ENCODE measurements around a stretch of chr7.

GRCh38 chr7:35633410-35633983 lies 61.4 kb downstream of the HERPUD2 start:
- RRBS, result no CpG with 5 or more reads among the region's 4 CpGs

DNA sequence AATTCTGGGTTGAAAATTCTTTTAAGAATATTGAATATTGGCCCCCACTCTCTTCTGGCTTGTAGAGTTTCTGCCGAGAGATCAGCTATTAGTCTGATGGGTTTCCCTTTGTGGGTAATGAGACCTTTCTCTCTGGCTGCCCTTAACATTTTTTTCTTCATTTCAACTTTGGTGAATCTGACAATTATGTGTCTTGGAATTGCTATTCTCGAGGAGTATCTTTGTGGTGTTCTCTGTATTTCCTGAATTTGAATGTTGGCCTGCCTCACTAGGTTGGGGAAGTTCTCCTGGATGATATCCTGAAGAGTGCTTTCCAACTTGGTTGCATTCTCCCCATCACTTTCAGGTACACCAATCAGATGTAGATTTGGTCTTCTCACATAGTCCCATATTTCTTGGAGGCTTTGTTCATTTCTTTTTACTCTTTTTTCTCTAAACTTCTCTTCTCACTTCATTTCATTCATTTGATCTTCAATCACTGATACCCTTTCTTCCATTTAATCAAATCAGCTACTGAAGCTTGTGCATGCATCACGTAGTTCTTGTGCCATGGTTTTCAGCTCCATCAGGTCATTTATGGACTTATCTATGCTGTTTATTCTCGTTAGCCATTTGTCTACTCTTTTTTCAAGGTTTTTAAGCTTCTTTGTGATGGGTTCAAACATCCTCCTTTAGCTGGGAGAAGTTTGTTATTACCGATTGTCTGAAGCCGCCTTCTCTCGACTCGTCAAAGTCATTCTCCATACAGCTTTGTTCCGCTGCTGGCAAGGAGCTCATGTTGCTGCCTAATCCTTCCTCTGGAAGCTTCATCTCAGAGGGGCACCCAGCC lies 30.5 kb downstream of the HERPUD2 start:
- RRBS, result no CpG with 5 or more reads among the region's 9 CpGs

DNA sequence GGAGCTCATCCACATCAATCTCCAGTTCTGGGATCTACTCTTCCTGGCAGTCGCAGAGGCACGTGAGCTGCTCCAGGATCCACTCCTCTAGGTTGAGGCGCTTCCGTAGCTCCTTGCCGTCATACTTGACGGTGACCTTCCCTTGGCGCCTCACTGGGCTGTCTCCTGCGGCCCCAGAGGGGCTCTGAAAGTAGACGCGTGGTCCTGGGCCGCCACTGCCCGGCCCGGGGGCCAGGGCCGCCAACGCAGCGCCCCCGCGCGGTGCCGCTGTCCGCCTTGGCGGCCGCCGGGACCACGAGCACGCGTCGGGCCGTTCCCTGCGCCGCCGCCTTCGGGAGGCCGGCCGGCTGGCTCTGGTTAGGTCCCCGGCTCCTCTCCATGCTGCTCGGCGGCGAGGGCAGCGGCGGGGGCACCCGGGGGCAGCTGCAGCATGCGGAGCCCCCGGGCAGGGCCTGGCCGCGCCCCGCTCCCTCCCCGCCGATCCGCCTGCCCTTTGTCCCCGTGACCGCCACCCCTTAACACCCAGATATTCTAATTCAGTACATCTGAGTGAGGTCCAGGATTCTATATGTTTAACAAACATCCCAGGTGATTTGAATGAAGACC lies 170.5 kb downstream of the SEPTIN7 start:
- RRBS, result 16% methylated on average over 22 of the region's 52 CpGs

DNA sequence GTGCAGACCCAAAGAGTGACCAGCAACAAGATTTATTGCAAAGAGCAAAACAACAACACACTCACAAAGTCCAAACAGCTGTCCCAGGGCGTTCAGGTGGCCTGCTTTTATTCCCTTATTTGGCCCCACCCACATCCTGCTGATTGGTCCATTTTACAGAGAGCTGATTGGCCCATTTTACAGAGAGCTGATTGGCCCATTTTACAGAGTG lies 87.4 kb upstream of the EEPD1 start:
- RRBS, result no CpG with 5 or more reads among the region's 1 CpG

- RRBS, result 3% methylated on average over 3 of the region's 17 CpGs
Observed at GRCh38 chr7:36153706-36154102, 650 bp downstream of the EEPD1 start.

GRCh38 chr7:36207644-36208443 lies 54.8 kb downstream of the EEPD1 start:
- RRBS, result no CpG with 5 or more reads among the region's 6 CpGs

- RRBS, result no CpG with 5 or more reads among the region's 11 CpGs
Observed at GRCh38 chr7:36258410-36258895, 105.4 kb downstream of the EEPD1 start.

- RRBS, result no CpG with 5 or more reads among the region's 7 CpGs
Observed at GRCh38 chr7:36283590-36284068, 83.4 kb downstream of the MATCAP2 start.

GRCh38 chr7:36405971-36406770 lies 16.5 kb downstream of the ANLN start:
- RRBS, result no CpG with 5 or more reads among the region's 10 CpGs

DNA sequence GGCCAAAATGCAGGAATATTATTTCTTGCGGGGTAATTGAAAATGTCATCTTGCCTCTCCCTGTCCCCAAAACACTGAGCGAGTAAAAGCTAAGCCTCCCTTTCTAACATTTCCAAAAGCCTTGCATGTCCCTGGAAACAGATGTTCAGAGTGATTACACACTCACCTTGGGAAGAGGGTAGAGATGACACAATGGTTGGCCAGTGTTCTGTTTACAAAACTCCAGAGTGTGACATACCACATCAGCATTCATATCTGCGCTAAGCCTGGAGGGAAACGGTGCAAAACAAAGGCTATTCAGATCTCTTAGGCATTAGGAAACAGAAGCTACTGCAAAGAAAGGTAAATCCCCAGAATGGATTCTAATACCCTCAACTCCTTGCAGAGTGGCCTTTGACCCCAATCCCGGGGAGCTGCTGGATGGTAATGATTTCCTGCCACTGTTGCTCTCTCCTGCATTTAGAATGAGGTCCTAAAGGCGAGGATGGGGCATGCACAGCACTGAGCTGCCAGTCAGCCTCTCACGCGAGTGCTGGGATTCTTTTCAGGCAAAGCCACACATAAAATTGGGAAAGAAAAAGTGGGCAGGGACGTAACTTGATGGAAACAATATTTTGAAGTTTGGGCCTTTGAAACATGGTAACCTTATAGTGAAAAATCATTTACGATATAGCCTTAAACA lies 65.2 kb downstream of the AOAH start:
- RRBS, result no CpG with 5 or more reads among the region's 10 CpGs

GRCh38 chr7:36746183-36746878 lies 22.0 kb upstream of the AOAH start:
- RRBS, result no CpG with 5 or more reads among the region's 10 CpGs

- RRBS, result no CpG with 5 or more reads among the region's 8 CpGs
Observed at GRCh38 chr7:36776933-36777583, 52.8 kb upstream of the AOAH start.

DNA sequence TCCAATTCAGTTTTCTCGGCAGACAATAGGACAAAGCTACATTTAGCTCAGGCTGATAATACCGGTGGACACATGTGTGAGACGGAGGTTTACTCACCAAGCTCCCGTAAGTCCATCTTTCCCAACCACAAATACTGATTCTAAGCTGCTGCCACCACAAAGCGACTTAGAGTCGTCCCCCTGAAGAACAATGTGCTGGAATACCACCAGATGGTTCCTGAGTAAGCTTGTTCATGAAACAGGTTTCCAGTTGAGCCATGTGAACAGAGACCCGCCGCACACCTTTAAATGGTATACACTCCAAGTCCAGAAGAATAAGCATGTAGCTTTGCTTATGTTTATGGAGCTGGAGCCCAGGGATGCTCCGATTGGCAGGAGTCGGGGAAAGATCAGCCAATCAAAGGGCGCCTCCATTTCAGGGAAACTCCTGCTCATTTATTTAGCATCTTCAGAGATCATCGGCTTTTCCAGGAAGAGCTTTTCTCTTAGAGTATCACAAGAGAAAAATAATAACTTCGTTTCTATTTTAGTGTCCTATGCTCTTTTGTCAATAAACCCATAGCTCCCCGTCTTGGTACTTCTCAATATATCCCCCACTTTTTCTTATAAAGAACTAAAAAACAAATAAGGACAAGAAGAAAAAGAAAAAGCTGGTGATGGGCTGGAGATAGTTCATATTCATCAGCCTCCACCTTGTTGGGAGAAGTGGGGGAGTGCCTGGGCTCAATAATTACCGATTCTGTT lies 261.7 kb upstream of the AOAH start:
- RRBS, result no CpG with 5 or more reads among the region's 15 CpGs

DNA sequence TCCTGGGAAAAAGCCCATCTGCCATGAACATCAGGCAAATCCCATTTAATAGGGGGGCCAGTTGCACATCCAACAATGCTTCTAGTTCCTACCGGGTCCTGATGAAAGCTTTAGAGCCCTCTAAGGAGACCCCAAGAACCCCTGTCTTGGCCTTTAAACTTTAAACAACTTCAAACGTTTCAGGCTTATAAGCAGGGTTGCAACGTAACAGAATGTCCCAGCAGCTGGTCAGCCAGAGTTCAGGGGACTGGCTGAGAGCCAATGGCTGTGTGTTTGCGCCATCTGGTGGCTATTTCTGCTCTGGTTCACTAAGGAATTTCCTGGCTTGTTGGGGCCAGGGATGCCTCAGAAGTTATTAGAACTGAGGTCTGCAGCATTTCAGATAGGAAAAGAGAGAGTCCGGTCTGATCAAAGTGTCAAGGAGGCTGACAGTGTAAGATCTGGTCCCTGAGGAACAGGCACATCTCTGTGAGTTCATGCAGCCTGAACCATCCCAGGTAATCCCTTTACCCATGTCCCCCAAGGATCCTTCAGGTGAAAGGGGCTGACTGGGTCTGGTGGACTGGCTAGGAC lies 247.1 kb downstream of the ELMO1 start:
- RRBS, result no CpG with 5 or more reads among the region's 5 CpGs

DNA sequence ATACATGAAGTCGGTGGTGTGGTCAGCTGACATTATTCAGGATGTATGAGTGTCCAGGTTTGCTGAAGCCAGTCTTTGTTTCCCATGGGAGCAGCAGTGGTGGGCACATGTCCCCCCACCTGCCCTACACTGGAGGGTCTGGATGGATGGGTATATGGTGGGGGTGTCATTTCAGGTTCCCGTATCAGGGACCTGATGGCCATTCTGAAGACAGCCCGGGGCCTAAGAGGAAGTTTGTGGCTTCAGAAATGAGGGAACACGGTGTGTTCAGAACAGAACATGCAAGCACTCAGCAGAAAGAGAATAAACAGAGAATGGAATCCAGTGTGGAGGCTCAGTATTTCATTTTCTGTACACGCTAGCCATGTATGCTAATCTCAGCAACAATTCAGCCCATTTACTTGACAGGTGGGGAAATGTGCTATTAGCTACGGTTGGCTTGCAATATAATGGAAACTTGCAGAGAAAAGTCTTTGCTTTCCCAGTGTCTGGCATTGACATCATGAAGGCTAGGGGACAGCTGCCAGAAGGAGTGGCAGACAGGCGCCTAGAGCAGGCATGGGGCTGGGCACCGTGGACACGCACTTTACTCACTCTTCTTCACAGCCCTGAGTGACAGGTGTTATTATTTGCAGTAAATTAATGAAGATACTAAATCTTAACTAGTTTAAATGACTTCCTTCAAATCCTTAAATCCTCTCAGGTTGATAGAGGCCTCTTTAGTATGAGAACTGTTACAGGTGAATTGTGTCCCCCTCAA lies 98.6 kb downstream of the ELMO1 start:
- RRBS, result no CpG with 5 or more reads among the region's 9 CpGs

- RRBS, result no CpG with 5 or more reads among the region's 4 CpGs
Observed at GRCh38 chr7:37438794-37439405, 9.8 kb downstream of the ELMO1 start.

- RRBS, result no CpG with 5 or more reads among the region's 9 CpGs
Observed at GRCh38 chr7:37480511-37481176, 32.0 kb upstream of the ELMO1 start.

DNA sequence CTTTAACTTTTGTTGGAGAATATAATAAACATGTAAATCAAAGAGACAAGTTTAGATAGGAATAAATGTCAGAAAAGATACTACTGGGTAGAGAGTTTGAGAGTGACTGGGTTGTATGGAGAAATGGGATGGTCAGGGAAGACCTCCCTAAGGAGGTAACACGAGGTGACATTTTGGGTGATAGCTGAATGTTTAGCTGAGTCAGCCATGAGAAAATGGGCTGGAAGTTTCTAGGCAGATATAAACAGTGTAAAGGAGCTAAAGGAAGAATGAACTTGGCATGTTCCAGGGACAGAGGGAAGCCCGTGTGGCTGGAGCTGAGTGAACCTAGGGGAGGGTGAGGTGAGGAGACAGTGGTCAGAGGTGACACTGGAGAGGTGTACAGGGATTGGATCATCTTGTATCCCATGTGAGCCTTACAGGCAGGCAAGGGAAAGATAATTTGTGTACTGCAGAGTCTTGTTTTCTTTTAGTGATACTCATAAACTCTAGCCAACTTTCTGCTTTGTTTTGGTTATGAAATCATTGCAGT lies 1.7 kb downstream of the STARD3NL start:
- RRBS, result no CpG with 5 or more reads among the region's 2 CpGs

DNA sequence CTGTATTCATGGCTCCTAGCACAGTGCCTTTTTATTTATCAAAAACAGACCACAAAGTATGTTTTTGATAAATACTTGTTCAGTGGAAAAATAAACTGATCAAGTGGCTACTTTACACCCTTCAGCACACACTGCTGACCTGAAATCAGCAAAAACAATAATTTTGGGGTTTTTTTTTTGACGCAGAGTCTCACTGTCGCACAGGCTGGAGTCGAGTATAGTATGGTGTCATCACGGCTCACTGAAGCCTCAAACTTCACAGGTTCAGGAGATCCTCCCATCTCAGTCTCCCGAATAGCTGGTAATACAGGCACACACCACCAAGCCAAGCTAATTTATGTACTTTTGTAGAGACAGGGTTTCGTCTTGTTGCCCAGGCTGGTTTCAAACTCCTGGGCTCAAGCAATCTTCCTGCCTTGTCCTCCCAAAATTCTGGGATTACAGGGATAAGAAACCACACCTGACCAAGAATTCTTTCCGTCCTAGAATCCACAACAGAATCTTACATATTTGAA lies 64.8 kb downstream of the STARD3NL start:
- RRBS, result no CpG with 5 or more reads among the region's 7 CpGs

- RRBS, result no CpG with 5 or more reads among the region's 3 CpGs
Observed at GRCh38 chr7:38303739-38304362, 125.8 kb downstream of the STARD3NL start.

Data from foreskin fibroblast (primary cell).